Cerebellum (tissue), 5 donors: ENCODE data around the genes FKBP9 and TBX20.

DNA sequence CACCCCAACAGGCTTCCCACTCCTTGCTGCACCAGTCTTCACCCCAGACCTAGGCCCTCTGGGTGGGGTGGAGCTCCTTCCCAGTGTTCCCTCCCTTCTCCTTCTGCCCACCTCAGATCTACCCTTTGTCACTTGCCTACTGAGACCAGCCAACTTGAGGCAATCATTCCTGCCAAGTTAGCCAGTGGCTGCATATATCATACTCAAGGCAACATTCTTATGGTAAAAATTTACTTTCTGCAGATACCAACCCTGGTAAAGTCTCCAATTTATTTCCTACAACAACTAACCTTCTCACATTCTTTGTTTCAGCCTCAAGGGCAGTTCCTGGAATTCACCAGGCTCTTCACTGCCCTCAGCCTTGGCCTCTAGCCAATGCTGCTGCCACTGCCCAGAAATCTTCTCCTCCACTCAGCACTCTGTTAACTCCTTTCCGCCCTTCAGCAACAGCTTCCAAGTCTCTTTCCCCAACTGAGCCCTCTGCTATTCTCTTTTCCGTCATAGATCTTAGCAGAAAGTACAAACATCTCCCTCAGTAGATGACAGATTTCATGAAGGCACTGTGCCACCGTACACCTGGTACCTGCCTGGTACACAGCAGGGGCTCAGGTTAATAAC is 31.2 kb upstream of the ZNRF2 start:
- PRO-cap, 3 experiments: no peak in any of the 3 experiments
- RAMPAGE, long total RNA: no peak

DNA sequence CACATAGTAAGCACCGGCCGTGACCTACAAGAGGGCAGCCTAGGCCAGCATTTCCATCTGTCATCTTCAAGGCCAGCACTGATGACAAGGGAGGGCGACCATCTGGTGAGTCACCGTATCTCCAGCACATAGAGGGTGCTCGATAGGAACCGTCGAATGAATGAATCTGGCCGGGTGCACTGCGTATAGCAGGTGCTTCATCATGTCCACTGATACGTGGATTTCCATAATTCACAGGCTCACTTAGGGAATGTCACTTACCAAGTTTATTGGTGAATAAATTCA is 8.4 kb downstream of the NOD1 start:
- PRO-cap, 3 experiments: no peak in any of the 3 experiments
- RAMPAGE, long total RNA: no peak

- PRO-cap, 3 experiments: no peak in any of the 3 experiments
- RAMPAGE, long total RNA: no peak
Measured at GRCh38 chr7:30559403-30559942, 35.2 kb upstream of the GARS1 start.

- PRO-cap, 3 experiments: no peak in any of the 3 experiments
- RAMPAGE, long total RNA: no peak
Measured at GRCh38 chr7:30593633-30594490, 816 bp upstream of the GARS1 start.

DNA sequence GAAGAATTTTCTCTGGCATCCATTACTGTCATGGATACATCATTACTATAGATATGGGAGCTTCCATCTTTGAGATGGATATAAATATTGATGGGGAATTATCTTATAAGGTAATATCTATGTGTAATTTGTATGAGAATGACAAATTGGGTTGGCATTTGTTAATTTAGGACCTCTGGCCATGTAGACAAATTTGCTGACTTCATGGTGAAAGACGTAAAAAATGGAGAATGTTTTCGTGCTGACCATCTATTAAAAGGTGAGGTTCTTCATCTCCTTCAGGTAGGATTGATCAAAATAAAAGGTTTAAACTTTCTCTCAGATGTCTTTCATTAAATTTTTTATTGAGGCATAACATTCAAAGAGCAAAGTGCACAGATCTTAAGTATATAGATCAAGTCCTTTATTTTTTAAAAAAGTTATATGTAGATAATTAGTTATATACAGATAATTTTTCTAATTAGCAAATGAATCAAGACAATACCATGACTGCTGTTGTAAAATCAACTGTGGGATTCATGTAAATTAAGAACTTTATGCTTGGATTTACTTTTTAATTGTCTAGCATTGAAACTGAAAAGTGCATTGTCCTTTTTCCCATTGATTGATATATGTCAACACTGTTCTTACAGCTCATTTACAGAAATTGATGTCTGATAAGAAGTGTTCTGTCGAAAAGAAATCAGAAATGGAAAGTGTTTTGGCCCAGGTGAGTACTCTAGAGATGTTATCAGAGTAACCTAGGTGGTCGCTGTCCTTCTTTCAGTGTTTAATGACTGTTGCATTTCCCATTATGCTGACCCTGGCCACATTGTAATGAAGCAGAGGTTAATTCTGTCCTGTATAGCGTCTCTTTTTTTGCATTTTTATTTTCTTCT is 8.4 kb downstream of the GARS1 start:
- PRO-cap, 3 experiments: no peak in any of the 3 experiments
- RAMPAGE, long total RNA: no peak

DNA sequence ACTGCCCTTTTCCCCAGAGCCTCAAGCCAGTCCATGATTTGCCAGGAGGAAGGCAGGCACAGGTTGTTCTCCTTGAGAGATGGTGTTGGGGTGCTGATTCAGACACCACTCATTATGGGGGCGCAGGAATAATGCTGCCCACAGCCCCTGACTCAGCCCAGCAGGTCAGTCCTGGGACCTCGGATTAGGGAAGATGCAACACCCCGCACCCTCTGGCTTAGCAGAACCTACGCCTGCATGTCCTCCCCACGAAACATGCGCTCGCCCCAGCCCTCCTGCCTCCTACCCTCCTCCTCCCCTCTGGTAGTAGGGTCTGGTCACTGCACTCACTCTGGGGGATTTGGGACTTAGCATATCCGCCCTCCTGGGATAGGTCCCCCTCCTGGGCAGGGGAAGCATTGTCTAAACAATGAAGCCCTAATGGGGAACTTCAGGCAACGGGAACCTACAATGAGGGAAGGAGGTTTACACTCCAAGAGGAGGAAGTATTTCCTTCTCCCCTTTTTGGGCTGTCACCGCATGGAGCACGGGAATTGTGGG is 1.0 kb downstream of the CRHR2 start:
- PRO-cap, 3 experiments: no peak in any of the 3 experiments
- RAMPAGE, long total RNA: no peak

DNA sequence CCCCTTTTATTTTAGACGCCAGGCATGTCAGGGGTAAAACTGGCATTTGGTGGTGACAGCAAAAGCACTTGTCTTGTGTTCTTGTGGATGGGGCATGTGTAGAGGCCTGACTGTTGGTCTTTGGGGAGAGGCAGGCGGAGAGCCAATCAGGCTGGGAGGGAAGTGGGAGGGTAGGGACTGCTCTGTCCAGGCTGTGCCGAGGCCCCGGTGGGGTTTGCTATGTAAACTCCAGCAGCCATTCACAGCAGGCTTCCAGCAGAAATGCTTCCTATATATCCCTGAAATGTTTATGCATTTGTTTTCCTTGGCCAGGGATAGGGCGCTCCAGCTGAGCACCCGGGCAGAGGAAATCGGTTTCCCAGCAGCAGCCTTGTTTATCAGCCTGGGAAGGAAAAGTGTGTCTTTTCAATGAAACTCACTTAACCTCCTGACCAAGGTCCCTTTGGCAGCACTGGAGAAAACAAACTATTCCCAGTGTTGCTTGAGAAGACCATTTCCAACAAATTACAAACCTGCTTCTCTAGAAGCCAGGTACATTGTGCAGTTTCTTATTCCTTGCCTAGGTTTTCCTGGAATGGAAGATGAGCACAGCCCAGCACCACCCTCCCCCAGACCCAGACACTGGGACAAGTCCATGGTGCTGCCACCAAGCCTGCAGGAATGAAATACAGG is 18.2 kb upstream of the AQP1 start:
- PRO-cap, 3 experiments: no peak in any of the 3 experiments
- RAMPAGE, long total RNA: no peak

DNA sequence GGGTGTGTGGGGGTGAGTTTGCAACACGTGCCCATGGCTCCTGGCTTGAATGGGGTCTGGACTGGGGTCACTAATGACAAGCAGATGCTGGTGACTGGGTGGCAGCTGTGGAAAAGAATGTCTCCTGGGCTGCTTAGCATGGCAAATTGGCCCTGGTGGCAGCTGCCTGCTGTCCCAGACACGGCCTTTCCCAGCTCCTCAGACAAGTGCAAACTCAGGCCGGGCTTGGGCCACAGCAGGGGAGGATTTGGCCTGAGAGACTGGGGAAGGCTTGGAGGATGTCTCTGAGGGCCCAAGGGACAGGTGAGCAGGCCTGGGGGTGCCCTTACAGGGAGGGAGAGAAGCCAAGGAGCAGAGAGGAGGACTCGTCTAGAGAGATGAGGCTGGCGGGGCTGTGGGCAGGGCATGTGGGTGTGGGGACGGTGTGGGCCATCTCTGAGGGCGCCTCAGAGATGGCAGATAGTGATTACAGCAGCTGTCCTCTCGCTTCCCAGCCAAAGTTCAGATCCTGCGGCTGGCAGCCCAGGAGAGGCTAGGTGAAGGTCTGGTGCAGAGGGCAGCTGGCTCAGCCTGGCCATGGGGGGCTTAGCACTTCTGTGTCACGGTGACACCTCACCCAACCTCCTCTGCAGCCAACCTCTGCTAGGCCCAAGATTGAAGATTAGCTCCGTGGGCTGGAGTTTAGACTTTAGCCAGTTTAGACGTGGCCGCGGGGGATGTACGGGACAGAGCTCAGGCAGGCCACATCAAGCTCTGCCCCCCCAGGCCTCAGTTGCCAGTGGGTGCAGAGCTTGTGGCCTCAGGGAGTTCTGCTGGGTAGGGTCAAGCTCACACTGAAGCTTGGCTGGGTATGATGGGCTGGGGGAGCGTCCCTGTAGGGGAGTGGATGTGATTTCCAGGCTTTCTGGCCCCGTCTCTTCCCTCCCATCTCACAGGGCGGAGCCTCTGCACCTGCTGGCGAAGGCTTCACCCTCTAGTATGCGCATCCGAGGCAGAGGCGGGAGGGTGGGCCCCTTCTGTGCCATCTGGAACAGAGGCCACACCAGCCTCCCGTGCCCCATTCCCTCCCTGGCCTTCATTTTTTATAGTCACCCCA is 1.8 kb downstream of the AQP1 start:
- PRO-cap, 3 experiments: no peak in any of the 3 experiments
- RAMPAGE, long total RNA: no peak

GRCh38 chr7:30932546-30933171 is 21.0 kb downstream of the AQP1 start:
- PRO-cap, 3 experiments: no peak in any of the 3 experiments
- RAMPAGE, long total RNA: no peak

GRCh38 chr7:31027169-31027878 is 24.8 kb upstream of the ADCYAP1R1 start:
- PRO-cap, 3 experiments: no peak in any of the 3 experiments
- RAMPAGE, long total RNA: no peak

DNA sequence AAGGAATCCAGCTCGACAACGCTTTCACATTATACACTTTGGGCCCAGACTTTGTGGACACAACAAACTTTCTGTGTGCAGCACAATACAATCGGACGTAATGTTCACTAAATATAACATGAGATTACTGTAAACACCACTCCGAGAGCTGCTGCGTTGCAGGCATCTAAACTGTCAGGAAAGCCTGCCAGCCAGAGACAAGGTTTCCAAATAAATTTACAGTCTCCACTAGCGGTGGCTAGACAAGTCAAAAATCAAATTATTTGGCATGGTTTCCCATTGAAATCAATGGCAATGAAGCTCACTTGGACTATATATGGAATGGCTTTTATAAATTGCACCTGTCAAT is 1.4 kb downstream of the PDE1C start:
- PRO-cap, 3 experiments: no peak in any of the 3 experiments
- RAMPAGE, long total RNA: no peak

GRCh38 chr7:32464250-32465059 is 25.7 kb downstream of the LSM5 start:
- PRO-cap, 3 experiments: no peak in any of the 3 experiments
- RAMPAGE, long total RNA: no peak

DNA sequence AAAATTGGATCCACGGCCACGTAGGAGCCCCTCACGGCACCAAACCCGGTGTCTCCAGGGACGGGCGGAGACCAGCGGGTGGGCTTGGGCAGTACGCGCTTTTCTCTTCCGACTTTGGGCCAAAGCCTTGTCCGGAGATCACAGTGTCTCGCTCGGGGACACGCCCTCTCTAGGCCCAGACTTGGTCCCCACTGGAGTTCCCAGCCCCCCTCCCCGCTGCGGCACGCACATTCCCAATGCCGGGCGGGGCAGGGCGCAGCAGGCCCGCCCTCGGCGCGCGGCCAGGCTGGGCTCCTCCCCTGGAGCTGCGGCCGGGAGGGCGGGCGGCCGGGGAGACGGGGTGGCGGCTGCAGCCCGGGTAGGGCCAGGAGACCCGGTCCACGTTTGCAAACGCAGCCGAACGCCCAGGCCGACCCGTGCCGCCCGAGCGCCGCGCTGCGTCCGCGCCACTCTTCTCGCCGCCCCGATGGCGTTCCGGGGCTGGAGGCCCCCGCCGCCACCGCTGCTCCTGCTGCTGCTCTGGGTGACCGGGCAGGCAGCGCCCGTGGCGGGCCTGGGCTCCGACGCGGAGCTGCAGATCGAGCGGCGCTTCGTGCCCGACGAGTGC is at the start of gene FKBP9:
TSS of gene FKBP9 (plus strand) at position 333 of the 607 bp plus-strand sequence.
- PRO-cap, 3 experiments: peak in 3 of 3 experiments; most common plus-strand start position 310 of the sequence (in 2); most common minus-strand start position 193 of the sequence (in 1)
- RAMPAGE, long total RNA: no peak

DNA sequence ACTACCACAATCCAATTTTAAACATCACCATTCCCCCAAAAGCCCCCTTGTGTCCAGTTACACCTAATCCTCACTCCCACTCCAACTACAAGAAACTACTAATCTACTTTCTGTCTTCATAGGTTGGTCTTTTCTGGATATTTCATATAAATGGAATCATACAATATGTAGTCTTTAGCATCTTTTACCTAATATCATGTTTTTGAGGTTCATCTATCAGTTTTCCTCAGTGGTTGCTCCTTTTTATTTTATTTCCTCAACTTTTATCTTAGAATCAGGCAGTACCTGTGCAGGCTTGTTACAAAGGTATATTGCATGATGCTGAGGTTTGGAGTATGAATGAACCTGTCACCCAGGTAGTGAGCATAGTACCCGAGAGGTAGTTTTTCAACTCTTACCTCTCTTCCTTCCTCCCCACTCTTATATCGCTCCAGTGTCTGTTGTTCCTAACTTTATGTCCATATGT is 273.1 kb downstream of the BBS9 start:
- PRO-cap, 3 experiments: no peak in any of the 3 experiments
- RAMPAGE, long total RNA: no peak

- PRO-cap, 3 experiments: no peak in any of the 3 experiments
- RAMPAGE, long total RNA: no peak
Measured at GRCh38 chr7:33725826-33726229, 179.5 kb upstream of the BMPER start.

GRCh38 chr7:33814858-33815230 is 90.5 kb upstream of the BMPER start:
- PRO-cap, 3 experiments: no peak in any of the 3 experiments
- RAMPAGE, long total RNA: no peak

GRCh38 chr7:34586405-34586953 is 71.5 kb upstream of the NPSR1 start:
- PRO-cap, 3 experiments: no peak in any of the 3 experiments
- RAMPAGE, long total RNA: no peak

- PRO-cap, 3 experiments: peak in 3 of 3 experiments; most common plus-strand start chr7:35037753 (in 1)
- RAMPAGE, long total RNA: no peak
Measured at GRCh38 chr7:35037554-35038027, 306 bp upstream of the DPY19L1 start.

- PRO-cap, 3 experiments: no peak in any of the 3 experiments
- RAMPAGE, long total RNA: no peak
Measured at GRCh38 chr7:35244516-35244986, 9.3 kb downstream of the TBX20 start.

DNA sequence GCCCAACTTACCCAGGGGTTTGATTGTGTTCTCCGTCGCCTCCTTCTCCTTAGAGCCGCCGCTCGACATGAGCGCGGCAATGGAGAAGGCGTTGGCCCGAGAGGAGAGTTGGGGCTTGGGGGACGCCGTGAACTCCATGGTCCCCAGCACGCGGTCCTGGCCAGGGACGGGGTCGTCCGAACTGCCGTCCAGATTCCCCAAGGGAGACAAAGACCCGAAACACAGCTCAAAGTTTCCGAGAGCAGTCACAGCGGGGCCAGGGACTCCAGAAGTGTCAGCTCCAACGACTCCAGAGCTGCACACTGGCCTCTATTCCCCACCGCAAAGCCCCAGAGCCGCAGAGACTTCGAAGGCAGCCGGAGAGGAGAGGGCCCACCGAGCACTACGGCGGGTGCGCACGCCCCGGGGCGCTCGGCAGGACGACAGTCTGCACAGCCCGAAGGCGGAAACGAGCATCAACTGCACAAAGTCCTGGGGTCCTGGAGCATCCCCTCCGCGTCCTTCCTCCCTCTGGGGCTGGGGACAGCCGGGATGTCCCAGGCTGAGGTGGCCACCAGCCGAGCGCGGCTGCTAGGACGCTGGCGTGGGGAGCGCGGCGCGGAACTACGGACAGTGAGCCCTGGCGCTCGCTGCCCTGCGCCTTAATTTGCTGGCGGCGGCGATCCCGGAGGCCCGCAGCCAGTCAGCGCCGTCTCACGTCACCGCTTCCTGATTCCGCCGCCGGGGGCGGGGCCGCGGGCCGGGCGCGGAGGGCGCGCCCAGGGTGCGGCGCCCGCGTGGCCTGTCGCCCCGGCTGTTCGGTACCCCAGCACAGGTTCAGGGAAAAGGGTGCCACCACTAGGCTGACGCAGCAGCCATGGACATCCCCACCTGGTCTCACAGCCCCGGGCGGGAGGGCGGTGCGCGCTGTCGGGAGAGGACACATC is at the start of gene TBX20:
TSS of gene TBX20 (minus strand) at position 618 of the 926 bp plus-strand sequence.
- PRO-cap, 3 experiments: no peak in any of the 3 experiments
- RAMPAGE, long total RNA: no peak